ReNcell CX (cell line): ENCODE measurements around a stretch of chr1.

- PRO-cap = no peak
Observed at GRCh38 chr1:229015645-229016138, 255.2 kb upstream of the RAB4A start.

GRCh38 chr1:229108925-229109264 lies 162.0 kb upstream of the RAB4A start:
- PRO-cap = no peak

DNA sequence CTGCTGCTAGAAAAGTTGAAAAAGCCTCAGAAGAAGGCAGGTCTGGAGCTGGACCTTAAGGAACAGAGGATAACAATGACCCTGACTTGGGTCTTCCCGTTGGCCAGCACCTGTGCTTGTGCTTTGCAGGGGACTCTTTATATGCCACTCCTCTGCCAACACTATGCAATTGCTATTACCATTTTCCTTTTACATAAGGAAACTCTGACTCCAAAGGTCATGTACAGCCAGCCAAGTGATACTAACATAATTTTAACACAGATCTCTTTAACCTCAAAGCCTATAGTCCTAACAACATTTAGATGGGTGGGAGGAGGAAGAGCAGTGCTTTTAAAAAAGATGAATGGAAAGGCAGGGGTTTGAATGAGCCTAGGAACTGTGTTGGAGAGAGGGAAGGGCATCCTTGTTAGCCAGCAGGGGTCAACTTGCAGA lies 106.5 kb upstream of the RAB4A start:
- PRO-cap = no peak

- PRO-cap = no peak
Observed at GRCh38 chr1:229225153-229225747, 45.7 kb upstream of the RAB4A start.

DNA sequence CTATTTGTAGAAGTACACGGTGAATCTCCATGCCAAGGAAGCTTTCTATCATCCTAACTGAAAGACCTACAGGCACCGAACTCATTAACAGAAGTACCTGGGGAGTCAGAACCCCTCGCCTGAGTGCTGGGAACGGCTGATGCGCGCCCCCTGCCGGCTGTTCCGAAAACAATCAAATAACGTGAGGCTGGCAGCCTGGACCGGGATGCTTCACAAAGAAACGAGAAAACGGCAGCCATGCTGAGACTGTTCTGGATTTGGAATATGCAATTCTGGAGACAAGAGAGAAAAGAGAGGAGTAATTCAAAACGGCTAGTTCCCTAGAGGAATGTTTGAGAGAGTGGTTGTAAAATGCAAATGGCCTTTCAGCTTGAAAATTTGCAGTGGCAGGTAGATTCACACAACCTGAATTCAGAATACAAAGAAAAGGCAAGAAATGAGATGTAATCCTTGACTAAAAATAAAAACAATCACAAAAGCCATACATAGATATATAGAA lies 43.4 kb upstream of the RAB4A start:
- PRO-cap = no peak

- PRO-cap = no peak
Observed at GRCh38 chr1:229229421-229230241, 41.3 kb upstream of the RAB4A start.

GRCh38 chr1:229273663-229274419 lies 2.9 kb downstream of the RAB4A start:
- PRO-cap = no peak

- PRO-cap = no peak
Observed at GRCh38 chr1:229290404-229291142, 19.7 kb downstream of the RAB4A start.

- PRO-cap = no peak
Observed at GRCh38 chr1:229292846-229293255, 21.9 kb downstream of the RAB4A start.

DNA sequence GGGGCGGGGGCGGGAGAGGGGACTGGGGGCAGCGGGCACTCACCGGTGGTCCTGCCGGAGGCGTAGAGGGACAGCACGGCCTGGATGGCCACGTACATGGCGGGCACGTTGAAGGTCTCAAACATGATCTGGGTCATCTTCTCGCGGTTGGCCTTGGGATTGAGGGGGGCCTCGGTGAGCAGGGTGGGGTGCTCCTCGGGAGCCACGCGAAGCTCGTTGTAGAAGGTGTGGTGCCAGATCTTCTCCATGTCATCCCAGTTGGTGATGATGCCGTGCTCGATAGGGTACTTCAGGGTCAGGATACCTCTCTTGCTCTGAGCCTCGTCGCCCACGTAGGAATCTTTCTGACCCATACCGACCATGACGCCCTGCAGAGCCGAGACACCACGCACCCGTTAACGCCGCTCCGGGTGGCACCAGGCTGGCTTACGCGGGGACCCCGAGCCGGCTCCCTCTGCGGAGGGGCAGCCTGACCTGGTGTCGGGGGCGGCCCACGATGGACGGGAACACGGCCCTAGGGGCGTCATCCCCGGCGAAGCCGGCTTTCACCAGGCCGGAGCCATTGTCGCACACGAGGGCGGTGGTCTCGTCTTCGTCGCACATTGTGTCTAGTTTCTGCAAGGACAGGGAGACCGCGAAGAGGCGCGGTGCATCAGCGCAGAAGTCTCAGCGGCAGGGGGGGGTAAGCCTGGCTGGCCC lies 1.2 kb downstream of the ACTA1 start:
- PRO-cap = no peak

DNA sequence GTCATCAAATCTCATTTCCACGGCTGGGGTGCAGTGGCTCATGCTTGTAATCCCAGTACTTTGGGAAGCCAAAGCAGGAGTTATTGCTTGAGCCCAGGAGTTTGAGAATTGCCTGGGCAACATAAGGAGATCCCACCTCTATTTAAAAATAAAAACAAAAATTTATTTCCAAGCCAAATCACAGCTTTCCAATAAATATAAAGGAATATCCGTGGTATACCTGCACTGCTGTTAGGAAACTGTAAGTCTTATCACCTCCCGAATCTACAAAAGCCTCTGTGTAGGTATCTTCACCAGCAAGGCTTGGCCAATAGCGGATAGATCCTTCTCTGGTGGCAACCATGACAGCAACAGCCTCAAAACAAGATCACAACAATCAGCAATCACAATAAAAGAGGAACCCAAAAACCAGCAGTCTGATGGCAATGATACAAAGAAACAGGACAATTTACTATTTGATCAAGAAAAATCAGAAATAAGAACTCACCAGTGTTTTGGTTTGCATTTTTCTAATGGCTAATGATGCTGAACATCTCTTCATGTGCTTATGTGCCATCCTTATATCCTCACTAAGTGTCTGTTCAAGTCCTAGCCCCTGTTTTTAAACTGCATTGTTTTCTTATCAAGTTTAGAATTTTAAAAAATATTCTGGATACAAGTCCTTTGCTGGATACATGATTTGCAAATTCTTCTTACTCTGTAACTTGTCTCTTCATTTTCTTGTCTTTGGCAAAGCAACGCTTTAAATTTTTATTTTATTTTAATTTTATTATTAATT lies 8.5 kb downstream of the NUP133 start:
- PRO-cap = no peak

DNA sequence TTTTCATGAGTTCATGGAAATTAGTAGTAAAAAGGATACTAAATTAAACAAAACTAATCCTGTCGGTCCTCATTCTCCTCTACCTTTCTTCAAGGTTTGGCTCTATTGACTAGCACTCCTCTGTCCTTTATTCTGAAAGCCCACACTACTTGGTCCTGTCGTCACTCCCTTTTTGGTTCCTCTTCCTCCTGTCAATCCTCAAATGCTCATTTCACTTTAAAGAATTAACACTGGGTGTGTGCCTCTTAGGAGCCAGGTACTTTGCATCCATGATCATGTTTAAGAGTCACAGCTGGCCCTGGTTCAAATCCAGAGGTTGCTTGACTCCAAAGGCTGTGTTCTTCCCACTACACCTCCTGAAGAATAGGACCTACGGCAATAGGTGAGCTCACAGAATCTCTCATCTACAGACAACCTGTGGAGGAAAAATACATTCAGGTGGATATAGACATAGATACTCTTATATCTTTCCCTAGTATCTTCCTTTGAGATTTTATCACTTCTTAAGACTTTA lies 19.4 kb downstream of the TAF5L start:
- PRO-cap = no peak

DNA sequence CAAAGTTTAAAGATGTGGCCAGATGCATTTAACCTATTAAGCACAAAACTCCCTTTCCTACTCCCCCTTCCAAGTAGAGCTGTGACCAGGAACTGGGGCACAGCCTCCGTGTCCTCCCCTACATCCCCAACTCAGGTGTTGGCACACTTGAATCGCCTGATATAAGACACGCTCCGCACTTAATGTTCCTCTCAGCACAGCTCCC lies 1.3 kb downstream of the TAF5L start:
- PRO-cap = no peak

- PRO-cap = no peak
Observed at GRCh38 chr1:229705719-229706098, 79.7 kb downstream of the URB2 start.

GRCh38 chr1:229843858-229844275 lies 217.8 kb downstream of the URB2 start:
- PRO-cap = no peak

GRCh38 chr1:229863580-229864574 lies 203.2 kb upstream of the GALNT2 start:
- PRO-cap = no peak

DNA sequence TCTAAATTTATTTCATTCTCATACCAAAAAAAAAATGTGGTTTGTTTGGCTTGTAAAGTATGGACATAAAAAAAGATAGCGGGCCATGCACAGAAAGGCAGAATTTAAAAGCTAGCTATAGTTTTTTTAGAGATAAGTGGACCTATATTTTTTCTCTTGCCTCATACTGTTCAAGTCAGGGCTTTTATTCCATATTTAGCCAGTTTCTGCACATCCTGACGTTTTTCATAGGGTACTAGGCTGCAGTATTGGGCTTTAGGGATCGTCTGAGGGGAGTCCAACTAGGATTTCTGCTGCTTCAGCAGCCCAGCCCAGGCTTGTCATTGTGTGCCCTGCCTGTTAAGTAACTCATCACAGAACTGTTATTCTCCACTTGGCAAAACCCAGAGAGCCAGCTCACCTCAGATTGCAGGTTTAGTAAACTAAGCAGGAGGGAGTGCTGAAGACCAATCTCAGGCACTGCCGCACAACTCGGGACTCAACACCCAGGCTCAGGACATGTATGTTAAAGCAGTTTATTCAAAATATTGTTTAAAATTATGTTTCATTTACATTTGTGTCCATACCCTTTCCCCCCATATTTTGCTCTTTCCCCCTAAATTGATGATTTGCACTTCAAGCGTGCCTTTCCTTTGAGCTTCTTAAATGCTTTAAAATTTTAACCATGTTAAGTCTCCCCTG lies 2.8 kb downstream of the GALNT2 start:
- PRO-cap = no peak

DNA sequence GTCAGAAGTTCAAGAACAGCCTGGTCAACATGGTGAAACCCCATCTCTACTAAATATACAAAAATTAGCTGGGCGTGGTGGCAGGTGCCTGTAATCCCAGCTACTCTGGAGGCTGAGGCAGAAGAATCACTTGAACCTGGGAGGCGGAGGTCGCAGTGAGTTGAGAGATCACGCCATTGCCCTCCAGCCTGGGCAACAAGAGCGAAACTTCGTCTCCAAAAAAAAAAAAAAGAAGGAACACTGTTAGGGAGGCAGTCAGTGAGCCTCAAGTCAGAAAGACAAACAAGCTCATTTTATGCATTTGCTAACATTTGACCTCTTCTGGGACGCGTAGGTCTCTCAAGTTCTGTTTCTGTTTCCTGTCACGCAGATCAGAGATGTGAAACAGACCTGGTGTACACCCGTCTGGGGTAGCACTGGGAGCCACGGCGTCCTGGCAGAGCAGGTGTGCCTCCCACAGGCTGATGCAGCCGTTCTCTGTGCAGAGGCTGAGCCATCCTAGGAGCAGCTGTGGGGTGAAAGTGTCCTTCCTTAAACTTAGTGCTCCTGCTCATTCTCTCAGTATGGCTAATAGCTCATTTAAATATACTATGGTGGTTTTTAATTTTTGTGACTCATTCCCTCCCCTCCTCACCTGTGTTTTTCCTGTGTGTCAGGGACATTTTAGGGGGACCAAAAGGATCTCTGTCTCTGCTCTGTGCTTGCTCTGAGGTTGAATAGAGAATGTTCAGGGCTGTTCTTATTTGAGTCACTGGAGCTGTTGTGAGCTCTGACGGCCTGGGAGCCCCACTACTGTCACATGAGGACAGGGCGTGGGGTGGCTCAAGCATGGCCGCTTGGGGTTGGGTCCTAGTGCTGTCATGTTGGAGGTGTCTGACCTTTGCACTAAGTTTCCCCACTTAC lies 42.8 kb downstream of the GALNT2 start:
- PRO-cap = no peak

DNA sequence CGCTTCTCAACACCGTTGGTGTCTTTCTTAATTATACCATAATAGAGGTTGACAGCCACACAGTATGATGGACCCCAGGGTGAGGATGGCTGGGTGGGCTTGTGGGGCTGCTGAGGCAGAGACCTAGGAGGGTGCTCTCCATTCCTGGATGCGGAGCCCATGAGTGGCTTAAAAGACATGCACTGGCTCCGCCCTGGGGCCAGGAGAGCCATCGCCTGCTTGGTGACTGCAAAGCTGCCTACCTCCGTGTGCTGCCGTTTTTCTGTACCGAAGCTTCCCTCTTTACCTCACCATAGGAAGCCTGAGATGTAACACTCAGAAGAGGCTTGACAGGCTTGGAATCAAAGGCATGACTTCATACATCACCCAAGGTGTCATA lies 82.9 kb downstream of the GALNT2 start:
- PRO-cap = no peak

DNA sequence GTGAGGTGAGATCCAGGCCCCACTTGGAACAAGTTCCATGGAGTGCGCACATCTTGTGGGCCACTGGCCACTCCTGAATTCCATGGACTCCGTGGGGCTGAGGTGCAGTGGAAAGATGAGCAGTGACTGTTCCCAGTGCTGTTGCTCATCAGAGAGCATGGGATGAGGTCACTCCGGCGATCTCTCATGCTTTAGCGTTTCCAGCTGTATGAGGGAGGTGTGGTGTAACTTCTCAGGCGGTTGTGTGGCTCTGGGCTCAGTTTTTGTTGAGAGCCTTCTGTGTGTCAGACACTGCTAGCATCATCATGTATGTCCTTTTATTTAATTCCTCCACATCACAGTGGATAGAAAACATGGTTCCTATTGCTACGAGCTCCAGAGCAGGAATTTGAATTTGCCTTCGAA lies 96.2 kb downstream of the GALNT2 start:
- PRO-cap = no peak